Mesenchymal stem cell of the bone marrow (primary cell): Measurements from ENCODE around the genes CCR3, CCR2, TDGF1 and FAM240A.

DNA sequence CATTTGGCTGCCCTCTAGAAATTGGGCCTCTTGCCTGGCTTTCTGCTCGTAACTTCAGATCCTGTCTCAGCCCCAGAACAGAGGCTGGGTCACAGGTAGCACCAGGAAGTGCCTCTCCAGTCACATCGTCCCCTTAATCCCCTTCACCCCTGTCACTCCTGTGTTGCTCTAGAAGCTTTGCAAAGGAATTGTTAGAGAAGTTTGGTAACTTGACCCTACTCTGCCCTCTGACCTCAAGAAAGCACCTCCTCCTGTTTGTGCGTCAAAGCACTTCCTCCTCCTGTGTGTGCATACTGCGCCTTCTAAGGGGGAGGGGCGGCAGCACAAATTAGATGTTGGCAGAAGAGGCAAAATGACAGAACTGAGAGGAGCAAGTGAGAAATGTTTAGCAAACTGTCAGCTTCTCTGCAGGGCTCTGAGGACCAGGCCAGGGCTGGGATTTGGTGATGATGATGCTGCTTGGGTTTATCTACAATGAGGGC lies 76.1 kb downstream of the LARS2 start:
- CAGE, long polyA plus RNA, result no peak

- CAGE, long polyA plus RNA, result no peak
Measured at GRCh38 chr3:45497859-45498391, 96.6 kb upstream of the LIMD1 start.

- CAGE, long polyA plus RNA, result no peak
Measured at GRCh38 chr3:45572570-45573264, 21.8 kb upstream of the LIMD1 start.

- CAGE, long polyA plus RNA, result no peak
Measured at GRCh38 chr3:45608955-45609350, 14.4 kb downstream of the LIMD1 start.

GRCh38 chr3:45676717-45677625 lies 12.2 kb upstream of the SACM1L start:
- CAGE, long polyA plus RNA, result no peak

GRCh38 chr3:45911749-45912360 lies 25.5 kb downstream of the CCR9 start:
- CAGE, long polyA plus RNA, result no peak

- CAGE, long polyA plus RNA, result no peak
Measured at GRCh38 chr3:46006503-46007186, 11.0 kb upstream of the FYCO1 start.

GRCh38 chr3:46022816-46023507 lies 4.3 kb downstream of the XCR1 start:
- CAGE, long polyA plus RNA, result no peak

DNA sequence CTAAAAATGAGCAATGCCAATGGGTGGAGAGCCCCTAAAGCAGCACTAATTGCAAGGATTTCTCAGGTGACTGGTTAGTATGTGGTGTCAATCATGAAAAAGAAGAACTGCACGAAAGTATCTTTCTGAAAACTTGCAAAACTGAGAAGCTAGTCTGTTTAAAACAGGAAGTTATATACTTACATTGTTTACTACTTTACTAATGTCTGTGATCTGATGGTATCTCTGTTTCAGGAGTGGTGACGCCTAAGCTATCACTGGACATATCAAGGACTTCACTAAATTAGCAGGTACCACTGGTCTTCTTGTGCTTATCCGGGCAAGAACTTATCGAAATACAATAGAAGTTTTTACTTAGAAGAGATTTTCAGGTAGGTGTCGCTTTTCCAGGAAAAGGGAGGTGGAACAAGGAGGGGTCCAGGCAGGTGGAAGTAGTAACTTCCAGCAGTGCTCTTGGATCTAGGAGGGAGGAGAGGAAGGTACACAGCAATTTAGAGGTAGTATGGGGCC lies at the start of gene CCR3:
TSS of gene CCR3 (plus strand) at position 293 of the 510 bp plus-strand sequence.
- CAGE, long polyA plus RNA, result no peak

- CAGE, long polyA plus RNA, result no peak
Measured at GRCh38 chr3:46353942-46354294, at the start of gene CCR2. CCR2 (plus strand) TSS chr3:46354111.

- CAGE, long polyA plus RNA, result no peak
Measured at GRCh38 chr3:46386001-46386754, 15.4 kb downstream of the CCR5 start.

DNA sequence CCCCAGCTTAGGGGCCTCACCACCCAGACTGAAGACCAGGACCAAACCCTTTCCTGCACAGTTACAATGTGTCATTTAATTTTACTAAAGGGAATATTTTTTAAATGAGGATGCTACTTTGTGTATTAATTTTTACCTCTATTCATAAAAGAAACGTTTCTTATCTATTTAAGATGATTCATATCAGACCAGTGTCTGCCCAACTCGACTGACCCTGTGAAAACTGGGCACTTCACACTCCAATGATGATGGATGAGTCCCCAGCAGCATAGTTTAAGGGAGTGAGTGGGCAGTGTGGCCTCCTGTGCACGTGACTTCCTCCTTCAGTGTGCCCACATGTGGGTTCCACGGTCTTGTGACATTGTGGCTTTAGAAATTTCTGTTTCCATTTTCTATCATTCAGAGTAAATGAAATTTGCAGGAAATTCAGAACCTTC lies 11.0 kb upstream of the CCRL2 start:
- CAGE, long polyA plus RNA, result no peak

DNA sequence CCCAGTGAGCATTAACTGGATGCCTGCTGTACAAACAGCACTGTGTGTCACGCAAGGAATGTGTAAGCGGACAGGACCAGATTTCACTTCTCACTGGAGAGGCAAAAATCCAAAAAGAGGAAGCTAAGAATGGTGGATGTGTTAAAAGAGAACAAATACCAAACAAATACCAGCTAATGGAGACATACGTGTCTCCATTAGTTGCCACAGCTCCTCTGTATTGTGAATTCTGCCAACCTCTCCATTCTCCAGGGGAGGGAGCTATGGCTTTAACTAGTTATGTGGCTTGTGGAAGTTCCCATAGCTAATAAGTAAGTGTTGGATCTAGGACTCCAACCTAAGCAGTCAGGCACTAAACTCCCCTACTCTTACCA lies 2.6 kb downstream of the LTF start:
- CAGE, long polyA plus RNA, result no peak

GRCh38 chr3:46488634-46489401 lies 9.0 kb upstream of the RTP3 start:
- CAGE, long polyA plus RNA, result no peak

- CAGE, long polyA plus RNA, result no peak
Measured at GRCh38 chr3:46490713-46491667, 6.8 kb upstream of the RTP3 start.

GRCh38 chr3:46559138-46559710 lies 6.9 kb downstream of the LRRC2 start:
- CAGE, long polyA plus RNA, result no peak

DNA sequence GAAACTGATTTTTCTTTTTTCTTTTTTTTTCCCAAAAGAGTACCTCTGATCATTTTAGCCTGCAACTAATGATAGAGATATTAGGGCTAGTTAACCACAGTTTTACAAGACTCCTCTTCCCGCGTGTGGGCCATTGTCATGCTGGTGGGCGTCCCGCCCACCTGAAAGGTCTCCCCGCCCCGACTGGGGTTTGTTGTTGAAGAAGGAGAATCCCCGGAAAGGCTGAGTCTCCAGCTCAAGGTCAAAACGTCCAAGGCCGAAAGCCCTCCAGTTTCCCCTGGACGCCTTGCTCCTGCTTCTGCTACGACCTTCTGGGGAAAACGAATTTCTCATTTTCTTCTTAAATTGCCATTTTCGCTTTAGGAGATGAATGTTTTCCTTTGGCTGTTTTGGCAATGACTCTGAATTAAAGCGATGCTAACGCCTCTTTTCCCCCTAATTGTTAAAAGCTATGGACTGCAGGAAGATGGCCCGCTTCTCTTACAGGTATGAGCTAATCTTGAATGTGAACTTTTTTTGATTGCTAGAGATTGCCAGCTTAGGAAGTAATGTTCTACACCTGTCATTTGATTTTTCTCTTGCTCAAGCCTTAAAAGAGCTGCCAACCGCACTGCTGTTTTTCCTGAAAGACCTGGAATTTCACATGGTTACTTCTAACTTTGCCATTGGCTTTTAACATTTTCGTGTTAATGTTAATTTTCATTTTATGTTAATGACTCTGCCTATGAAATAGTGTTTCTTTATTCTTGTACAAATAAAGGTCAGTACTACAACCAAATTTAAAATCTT lies at the start of gene TDGF1:
TSS of gene TDGF1 (plus strand) at position 270 of the 789 bp plus-strand sequence.
- CAGE, long polyA plus RNA, result no peak

DNA sequence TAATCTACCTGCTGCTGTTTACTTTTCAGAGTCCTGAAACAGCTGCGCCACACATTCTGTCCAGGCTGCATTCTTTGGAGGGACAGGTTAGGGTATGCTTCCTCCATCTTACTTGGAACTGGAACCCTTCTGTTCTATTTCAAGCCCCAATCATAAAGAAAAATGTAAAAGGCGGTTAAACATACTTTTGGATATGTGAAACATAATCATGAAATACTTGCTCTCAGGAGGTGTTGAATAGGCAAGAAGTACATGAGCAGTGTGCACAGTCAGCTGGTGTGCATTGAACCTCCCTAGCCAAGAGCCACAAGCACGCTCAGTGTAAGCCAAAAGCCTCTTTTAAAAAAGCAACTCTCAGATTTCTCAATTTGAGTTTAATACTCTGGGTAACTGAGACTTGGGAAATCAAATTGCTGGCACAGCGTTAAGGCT lies at the start of gene FAM240A:
TSS of gene FAM240A (plus strand) at position 408 of the 432 bp plus-strand sequence.
- CAGE, long polyA plus RNA, result no peak

- CAGE, long polyA plus RNA, result no peak
Measured at GRCh38 chr3:46629444-46630398, 17.4 kb downstream of the FAM240A start.

GRCh38 chr3:46664831-46665398 lies 28.6 kb downstream of the ALS2CL start:
- CAGE, long polyA plus RNA, result no peak